Colon Carcinoma Metastatic in the Brain (tissue), 2 donors: ENCODE measurements around the genes PPIF, ZCCHC24, LRIT2 and LRIT1.

DNA sequence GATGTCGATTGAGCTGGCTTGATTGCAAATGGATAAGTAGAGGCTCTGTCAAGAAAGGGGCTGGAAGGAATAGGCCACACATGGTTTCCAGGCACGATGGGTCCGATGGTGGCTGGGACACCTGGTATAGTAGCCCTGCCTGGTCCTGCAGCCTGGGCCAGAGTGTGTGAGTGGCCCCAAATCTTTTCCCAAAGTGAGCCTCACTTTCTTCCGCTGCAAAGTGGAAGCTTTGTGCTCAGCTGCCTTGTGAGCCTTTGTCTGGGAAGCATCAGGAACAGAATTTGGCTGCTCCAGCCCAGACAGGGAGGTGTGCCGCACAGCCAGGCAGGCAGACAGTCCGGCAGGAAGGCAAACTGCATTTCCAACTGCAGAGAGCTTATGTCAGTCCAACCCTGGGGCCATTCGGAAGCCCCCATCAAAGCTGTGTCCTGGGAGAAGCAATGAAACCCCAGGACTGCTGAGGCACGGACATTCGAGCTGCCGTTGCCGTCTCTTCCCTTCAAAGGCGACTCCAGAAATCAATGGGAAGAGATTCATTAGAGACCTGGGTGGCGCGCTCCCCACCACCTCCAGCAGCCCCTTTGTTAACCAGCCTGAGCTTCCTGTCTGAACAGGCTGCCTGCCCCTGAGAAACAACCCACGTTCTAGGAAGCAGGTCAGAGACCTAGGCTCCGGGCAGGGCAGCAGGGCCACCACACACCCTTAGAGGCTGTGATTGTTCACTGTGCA lies 111.1 kb upstream of the PPIF start:
- PRO-cap, 2 experiments = no peak in any of the 2 experiments

DNA sequence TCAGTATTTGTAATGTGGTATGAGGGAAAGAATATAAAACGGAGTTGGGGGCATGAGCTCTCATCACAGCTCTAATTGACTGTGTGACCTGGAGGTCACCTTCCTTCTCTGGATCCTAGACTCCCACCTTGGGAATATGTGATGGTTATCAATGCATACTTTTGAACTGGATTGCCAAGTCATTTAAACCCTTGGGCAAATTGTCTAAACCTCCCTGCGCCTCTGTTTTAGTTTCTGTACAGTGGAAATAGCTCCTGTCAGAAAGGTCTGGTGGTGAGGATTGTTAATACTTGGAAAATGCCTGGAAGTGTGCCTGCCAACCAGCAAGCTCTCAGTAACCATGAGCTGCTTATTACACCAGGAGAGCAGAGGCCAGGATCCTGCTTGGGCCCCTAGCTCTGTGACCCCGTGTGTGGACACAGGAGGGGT lies 108.7 kb upstream of the PPIF start:
- PRO-cap, 2 experiments = no peak in any of the 2 experiments

DNA sequence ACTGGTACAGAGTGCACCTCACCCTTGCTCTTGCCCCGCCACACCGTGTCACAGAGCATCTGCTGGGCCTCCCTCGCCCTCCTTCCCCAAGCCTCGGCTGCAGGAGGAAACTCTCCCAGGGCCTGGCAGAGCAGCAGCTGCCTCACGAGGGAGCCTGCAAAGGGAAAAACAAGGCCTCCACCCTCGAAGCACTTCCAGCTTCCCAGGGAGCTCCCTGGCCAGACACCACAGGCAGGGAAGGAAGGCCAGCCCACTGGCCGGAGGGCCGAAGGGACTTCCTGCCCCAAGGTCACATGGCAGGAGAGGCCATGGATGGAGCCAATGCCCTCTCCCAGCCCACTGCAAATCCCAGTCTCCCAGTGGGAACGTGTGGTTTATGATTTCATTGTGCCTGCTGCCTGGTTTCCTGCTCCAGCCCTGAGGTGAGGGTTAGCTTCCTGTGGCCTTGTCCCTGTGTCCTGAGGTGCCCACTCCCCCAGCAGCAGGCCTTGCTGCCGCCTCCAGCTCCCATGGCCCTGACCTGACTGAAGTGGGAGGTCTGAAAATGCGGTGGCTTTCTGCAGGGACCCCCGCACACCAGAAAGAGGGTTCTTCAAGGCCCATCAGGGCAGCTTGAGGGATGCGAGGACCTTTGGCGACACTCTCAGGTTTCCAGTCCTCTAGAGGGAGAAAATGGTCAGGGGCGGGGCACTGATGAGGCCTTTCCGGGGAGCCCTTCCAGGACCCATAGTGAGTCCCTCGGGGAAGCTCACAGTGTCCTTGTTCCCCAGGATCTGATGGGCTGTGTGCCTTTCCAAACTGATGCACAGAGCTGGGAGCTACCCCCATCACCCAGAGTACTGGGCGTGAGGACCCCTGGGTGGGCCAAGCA lies 100.4 kb upstream of the PPIF start:
- PRO-cap, 2 experiments = no peak in any of the 2 experiments

DNA sequence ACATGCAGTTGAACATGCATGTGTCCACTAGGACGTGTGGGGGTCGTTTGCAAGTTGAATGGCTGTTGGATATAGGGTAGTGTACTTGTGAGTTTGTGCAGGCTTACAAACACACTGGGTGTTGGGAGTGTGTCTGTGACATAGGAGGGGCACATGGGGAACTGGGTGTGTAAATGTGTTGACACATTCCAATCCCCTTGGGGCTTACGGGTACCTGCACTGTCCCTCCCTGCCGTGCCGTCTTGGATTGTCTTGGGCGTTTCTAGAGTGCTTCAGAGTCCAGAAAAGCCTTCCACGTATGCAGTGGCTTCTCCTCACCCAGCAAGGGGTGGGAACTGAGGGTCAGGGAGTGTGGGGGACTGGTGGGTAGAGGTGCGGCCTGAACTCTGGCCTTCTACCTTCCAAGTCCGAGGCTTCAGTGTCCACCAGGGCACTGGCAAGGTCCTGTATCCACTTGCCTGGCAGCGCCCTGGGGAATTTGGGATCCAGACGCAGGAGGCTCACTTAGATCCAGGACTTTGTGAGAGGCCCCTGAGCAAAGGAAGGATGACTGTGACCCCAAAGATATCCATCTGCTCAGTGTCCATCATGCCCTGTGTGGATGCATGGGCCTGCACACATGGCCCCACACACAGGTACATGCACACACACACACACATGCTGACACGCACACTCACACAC lies 93.9 kb upstream of the PPIF start:
- PRO-cap, 2 experiments = no peak in any of the 2 experiments

DNA sequence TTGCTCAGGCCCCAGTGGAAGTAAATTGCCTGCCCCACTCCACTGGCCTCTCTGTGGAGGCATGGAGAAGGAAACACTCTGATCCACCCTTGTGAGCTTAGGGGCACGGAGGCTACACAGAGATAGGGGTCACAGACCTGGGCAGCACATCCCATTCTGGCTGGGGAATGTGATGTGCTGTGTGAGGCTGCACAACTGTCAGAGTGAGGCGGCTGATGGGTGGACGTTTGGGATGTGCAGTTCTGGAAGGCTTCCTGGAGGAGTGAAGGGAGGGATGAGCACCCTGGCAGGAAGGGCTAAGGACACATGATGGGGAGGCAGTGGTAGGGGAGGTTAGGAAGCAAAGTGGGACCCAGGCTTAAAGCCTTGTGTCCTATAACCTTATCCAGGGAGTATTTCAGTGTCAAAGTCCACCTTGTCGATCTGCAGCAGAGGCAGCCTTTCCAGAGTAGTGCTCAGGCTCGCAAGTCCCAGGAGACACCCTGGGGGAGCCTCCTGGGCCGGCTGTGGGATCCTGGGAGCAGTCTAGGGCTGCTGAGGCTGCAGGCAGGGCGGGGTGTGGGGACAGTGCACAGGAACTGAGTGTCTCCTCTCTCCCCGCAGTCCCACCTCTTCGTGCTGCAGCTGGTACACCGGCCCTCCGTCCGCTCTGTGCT lies 45.6 kb upstream of the PPIF start:
- PRO-cap, 2 experiments = no peak in any of the 2 experiments

- PRO-cap, 2 experiments = no peak in any of the 2 experiments
These were observed 30.4 kb upstream of the PPIF start for GRCh38 chr10:79316571-79317473.

DNA sequence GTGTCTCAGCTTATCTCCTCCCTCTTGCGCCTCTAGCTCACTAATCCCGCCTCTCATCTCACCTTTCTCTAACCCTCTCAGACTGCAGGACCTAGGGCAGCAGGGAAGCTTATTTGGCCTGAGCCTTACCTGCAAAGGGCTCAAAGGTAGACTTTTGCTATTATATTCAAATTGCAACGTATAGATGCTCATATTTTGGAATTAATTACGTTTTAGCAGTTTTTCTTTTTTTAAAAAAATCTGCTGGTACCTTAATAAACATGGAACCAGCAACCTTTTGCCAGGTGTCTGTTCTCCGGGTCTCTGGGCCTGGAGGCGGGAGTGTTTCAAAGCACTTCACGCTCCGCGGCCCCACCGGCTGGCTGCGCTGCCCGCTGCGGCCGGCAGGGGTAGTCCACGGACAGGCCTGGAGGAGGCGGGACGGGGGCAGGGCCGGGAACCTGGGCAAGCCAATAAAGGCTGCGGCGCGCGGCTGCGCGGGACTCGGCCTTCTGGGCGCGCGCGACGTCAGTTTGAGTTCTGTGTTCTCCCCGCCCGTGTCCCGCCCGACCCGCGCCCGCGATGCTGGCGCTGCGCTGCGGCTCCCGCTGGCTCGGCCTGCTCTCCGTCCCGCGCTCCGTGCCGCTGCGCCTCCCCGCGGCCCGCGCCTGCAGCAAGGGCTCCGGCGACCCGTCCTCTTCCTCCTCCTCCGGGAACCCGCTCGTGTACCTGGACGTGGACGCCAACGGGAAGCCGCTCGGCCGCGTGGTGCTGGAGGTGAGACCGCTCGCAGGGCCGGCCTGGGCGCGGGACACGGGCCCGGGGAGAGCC lies at the start of gene PPIF:
Gene PPIF, plus strand, starts transcription at position 482 of the 810 bp plus-strand sequence.
- PRO-cap, 2 experiments = peak in 2 of 2 experiments; most common plus-strand start position 482 of the sequence (in 1)

DNA sequence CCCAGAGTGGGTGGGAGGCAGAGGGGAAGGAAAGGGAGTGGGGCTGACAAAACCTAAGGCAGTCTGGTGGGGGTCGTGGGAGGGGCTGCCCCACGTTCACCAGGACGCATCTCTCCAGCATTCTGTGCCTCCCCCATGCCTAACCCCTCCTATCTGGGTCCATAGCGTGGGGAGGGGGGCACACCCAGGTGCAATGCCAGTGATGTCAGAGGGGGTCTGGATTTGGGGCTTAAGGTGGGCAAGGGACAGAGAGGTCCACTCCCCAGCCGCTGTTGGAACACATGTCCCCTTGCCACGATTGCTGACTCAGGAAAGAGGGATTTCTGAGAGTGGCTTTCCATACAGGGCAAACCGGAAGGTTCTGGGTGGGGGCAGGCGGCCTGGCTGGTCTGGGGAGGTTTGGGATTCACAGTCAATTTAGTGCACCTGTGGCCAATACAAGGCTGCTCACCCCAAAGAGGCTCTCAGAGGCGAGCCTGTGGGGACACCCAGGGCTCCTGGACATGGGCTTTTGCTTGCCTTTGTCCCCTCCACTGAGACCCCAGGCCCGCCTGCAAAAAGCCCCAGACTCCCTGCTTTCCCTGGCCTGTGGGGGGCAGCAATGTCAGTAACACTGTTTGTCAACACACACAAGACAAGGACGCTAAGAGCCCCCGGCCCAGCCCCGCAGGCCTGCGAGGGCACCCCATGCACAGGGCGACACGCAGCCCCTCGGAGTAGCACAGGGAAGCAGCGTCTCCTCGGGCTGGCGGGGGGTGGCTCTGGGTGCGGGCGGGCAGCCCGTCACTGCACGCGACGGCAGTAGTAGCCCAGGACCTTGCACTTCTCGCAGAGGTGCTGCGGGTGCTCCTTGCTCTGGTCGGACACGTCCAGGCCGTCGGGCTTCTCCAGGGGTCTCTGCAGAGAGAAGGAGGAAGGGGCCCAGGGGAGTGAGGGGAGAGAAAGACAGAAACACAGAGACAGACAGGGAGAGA lies 38.6 kb downstream of the PPIF start:
- PRO-cap, 2 experiments = no peak in any of the 2 experiments

DNA sequence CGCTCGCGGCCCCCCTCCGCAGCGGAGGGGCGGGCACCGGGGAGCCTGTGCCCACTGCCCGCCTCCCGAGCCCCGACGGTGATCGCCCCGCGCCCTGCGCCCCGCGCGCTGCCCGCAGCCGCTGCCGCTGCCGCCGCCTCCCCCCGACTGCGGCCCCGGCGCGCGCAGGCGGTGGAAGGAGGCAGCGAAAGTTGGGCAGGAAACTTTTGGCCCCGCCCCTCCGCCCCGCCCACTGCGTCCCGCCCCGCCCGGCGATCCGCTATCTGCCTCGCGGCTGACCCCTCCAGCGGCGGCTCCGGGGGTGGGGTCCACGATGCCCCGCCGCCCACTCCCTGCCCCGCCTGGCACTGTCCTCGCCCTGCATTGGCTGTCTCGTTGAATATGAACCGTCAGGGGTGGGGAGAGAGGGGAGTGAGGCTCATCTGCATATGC lies at the start of gene ZCCHC24:
Gene ZCCHC24, minus strand, starts transcription at position 149 of the 432 bp plus-strand sequence.
- PRO-cap, 2 experiments = peak in 2 of 2 experiments; most common minus-strand start position 149 of the sequence (in 2)

- PRO-cap, 2 experiments = no peak in any of the 2 experiments
These were observed 29.3 kb downstream of the PLAC9 start for GRCh38 chr10:80161841-80162120.

DNA sequence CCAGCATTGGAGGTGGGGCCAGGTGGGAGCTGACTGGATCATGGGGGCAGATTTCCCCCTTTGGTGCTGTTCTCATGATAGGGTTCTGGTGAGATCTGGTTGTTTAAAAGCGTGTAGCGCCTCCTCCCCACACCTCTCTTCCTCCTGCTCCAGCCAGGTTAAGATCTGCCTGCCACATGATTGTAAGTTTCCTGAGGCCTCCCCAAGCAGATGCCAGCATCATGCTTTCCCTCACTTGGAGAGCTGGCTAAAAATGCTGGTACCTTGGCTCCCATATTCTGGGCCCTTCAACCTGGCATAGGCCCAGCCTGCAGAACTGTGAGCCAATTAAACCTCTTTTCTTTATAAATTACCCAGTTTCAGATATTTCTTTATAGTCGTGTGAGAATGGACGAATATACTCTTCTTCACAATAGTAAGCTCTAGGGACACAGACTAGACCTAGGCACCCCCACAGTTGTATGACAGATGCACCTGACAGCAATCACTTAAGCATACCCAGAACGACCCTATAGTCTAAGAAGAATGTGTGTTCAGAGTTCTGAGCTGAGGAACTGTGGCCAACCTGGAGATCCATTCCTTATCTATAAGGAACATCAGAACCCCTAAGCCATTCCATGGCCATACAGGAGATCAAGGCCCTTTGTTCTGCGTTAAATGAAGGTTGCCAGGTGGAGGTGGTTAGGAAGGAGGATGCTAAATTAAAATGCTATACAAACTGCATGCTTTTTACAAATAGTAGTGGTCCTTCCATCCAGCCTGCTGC lies 26.1 kb downstream of the ANXA11 start:
- PRO-cap, 2 experiments = no peak in any of the 2 experiments

- PRO-cap, 2 experiments = no peak in any of the 2 experiments
These were observed 9.2 kb downstream of the MAT1A start for GRCh38 chr10:80279986-80280835.

DNA sequence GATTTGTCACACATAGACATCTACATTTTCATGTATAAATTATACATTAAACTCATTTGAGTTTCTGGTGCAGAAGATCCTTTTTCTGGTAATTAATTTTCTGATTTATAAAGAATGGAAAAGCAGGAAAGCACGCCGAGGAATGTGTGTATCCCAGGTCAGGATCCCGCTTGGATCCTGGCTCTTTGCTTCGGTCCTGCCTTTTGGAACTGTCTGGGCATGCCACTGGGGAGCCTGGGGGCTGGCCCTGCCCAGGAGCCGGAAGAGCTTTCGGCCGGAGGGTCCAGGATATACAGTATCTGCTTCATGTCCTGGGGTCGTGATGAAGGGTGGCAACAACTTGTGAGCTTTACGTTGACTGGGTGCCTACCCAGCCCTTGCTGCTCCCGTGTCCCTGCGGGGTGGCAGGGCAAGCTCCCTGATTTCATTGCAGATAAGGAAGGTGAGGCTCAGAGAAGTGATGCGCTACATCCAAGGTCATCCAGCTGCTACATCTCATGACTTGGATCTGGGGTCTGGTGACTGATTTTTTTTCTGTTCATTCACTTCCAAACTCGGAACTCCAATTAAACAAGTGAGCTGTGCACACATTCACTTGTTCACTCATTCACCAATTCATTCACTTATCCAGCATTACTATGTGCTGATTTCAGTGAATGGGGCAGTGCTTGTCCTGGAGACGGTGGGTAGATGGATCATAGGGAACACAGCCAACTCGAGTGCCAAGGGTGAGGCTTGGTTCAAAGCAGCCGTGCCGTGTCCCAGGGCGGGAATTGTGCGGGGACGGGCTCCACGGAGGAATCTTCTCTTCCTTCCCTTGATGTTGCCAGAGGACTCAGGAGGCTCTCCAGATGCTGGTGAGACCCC lies 2.6 kb downstream of the SH2D4B start:
- PRO-cap, 2 experiments = no peak in any of the 2 experiments

DNA sequence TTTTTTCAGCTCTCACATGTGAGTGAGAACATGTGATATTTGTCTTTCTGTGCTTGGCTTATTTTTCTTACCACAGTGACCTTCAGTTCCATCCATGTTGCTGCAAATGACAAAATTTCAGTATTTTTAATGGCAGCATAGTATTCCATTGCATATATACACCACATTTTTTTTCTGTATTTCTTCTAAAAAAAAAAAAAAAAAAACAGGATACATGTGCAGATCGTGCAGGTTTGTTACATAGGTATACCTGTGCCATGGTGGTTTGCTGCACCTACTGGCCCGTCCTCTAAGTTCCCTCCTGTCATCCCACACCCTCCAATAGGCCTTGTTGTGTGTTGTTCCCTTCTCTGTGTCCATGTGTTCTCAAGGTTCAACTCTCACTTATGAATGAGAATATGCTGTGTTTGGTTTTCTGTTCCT lies 557.3 kb downstream of the NRG3 start:
- PRO-cap, 2 experiments = no peak in any of the 2 experiments

GRCh38 chr10:84138595-84139168 lies 627 bp upstream of the GHITM start:
- PRO-cap, 2 experiments = no peak in any of the 2 experiments

DNA sequence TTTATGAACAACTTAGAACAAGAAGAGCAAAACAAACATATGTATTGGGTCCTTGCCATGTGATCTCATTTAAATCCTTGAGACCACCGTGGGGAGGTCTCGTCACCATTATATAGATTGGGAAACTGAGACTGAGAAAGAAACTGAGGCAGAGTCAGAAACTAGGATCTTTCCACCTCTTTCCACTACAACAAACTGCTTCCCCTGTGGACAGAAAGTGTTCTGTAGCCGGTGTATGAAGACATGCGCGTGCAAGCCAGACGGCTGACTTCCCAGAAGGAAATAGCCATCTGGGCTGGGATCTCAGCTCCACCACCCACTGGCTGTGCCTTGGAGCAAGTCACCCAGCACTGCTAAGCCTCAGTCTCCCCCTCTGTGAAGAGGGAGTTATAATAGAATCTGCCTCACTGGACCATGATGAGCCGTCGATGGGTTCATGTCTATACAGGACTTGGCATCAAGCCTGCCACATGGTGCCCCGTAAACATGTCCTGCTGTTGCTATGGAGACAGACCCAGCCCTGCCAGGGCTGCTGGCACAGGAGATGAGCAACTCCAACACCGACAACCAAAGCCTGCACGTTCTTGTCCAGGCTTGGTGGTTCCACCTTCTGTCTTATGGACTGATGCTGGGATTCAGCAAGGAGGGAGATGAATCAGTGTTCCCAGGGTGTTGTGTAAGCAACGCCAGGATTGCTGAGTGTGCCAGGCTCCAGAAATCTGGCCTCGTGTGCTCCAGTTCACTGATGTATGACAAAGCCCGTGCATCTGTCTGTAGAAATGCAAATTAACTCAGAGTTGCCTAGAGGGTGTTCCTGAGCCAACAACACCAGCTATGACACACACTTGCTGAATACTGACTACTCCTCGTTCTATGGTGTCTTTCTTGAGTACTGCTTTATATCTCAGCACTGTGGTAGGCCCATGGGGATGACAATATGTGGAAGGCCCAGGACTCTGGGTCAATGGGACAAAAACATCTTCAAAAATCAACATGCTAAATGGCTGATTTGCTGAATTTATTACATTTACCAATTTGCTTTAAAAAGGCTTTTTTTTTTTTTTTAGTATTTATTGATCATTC lies 5.6 kb downstream of the GPR15LG start:
- PRO-cap, 2 experiments = no peak in any of the 2 experiments

- PRO-cap, 2 experiments = peak in 1 of 2 experiments; most common minus-strand start chr10:84195617 (in 1)
These were observed 929 bp downstream of the CDHR1 start for GRCh38 chr10:84195107-84195824.

- PRO-cap, 2 experiments = no peak in any of the 2 experiments
These were observed at the start of gene LRIT2 for GRCh38 chr10:84225382-84225871. Gene LRIT2 (minus strand): TSS chr10:84225544.

GRCh38 chr10:84241427-84241902 lies at the start of gene LRIT1:
Gene LRIT1 (minus strand): TSS chr10:84241546.
- PRO-cap, 2 experiments = no peak in any of the 2 experiments

GRCh38 chr10:84296401-84297135 lies 31.8 kb upstream of the CCSER2 start:
- PRO-cap, 2 experiments = no peak in any of the 2 experiments